Amniotic epithelial cell (primary cell): ENCODE data around the genes LIPA and IFIT1.

DNA sequence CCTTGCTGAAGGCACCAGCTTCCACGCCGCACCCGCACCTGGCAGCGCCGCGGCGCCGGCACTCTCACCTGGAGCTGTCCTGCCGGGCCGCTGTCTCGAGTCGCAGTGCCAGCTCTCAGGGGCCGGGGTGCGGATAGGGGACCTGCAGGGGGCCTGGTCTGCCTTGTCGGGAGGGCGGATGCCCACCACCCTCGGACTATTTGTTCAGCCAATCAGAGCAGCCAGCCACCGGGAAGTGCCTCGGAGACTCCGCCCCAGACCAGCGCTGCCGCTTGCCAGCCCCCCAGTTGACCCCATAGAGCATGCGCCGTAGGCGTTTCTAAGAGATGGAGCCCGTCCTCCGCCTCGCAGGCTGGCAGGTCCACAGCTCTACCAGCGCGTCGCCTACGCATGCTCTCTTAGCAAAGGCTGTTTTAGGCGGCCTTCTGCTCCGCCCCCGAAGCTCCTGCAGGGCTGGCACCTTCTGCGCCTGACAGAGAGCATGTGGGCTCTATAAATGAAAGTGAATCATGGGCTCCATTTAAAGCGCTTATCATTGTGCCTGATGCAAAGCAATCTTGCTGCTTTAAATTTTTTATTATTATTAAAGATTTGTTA lies at the start of gene LIPA:
Gene LIPA, minus strand, starts transcription at position 107 of the 597 bp plus-strand sequence.
- RRBS: 3% methylated on average over 13 of the region's 37 CpGs

DNA sequence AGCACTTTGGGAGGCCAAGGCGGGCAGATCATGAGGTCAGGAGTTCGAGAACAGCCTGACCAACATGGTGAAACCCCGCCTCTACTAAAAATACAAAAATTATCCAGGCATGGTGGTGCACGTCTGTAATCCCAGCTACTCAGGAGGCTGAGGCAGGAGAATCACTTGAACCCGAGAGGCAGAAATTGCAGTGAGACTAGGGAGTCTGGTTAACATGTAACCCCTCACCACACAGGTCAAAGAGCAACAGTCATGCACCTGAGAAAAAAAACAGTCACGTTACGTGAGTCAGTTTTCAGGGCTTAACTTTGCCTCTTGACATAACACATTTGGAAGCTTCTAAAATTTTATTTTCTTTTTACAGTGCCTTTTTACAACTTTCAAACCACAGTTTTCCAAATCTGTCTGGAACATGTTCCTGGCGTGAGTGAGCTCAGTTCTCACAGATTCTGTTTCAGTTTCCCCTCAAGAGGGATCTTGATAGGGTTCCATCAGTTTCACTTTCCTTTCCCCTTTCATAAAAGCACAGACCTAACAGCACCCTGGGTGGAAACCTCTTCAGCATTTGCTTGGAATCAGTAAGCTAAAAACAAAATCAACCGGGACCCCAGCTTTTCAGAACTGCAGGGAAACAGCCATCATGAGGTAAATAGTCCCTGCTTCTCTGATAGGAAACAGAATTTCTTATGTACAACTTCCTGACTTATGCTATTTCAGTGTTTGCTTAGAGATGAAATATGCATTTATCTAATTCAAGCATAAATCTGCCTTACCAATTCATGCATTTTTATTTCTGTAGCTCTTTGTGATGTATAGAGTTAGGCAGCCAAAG lies 4.4 kb downstream of the IFIT3 start:
- RRBS: no CpG with 5 or more reads among the region's 9 CpGs

- RRBS: no CpG with 5 or more reads among the region's 9 CpGs
Measured at GRCh38 chr10:89392113-89392830, at the start of gene IFIT1. Gene IFIT1 (plus strand): TSS chr10:89392623.

- RRBS: no CpG with 5 or more reads among the region's 3 CpGs
Measured at GRCh38 chr10:89431916-89432551, 17.7 kb downstream of the IFIT5 start.

- RRBS: no CpG with 5 or more reads among the region's 37 CpGs
Measured at GRCh38 chr10:90856985-90857458, 817 bp downstream of the HTR7 start.

- RRBS: no CpG with 5 or more reads among the region's 4 CpGs
Measured at GRCh38 chr10:91164272-91164381, 56.3 kb upstream of the PCGF5 start.

- RRBS: no CpG with 5 or more reads among the region's 7 CpGs
Measured at GRCh38 chr10:91231619-91232919, 11.6 kb downstream of the PCGF5 start.

- RRBS: no CpG with 5 or more reads among the region's 3 CpGs
Measured at GRCh38 chr10:91243502-91244370, 23.3 kb downstream of the PCGF5 start.

GRCh38 chr10:91349186-91349965 lies 60.8 kb upstream of the HECTD2 start:
- RRBS: no CpG with 5 or more reads among the region's 3 CpGs

DNA sequence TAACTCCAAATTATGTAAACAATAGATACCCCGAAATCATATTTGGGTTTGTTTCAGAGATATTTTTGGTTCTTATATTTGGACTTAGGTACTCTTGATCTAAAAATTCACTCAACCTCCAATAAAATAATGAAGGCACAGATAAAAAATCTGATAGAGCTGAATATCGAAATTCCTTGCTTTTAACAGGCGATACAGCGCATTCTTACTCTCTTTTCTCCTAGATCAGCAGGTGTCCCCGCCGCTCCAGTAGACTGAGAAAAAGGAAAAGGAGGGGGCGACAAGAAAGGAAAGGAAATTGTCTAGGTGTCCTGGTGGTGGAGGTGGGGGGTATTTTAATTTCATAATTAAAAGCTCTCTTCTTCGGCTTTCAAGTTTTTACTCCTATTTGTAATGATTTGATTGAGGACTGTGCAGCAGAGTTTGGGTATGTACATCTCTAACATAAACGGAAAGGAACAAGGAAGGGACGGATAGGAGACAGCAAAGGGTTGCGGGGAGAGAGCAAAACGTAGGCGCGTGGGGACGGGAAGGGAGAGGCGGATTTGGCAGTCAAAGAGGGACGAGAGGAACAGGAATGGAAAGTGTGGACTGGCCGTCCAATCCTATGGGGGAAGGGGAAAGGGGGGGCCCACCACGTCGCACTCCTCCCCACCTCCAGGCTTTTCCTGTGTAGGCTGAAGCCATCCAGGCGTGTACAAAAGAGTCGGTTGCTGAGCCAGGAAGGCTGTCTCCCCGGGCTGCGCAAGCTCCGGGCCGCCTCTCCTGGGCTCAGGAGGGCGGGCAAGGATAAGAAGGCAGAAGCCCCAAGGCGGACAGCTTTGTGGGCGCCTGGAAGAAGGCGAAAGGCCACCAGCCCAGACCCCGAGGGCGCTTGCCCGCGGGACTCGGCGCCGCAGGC lies 899 bp upstream of the HECTD2 start:
- RRBS: no CpG with 5 or more reads among the region's 37 CpGs

GRCh38 chr10:91556916-91557261 lies 76.0 kb downstream of the PPP1R3C start:
- RRBS: no CpG with 5 or more reads among the region's 4 CpGs

DNA sequence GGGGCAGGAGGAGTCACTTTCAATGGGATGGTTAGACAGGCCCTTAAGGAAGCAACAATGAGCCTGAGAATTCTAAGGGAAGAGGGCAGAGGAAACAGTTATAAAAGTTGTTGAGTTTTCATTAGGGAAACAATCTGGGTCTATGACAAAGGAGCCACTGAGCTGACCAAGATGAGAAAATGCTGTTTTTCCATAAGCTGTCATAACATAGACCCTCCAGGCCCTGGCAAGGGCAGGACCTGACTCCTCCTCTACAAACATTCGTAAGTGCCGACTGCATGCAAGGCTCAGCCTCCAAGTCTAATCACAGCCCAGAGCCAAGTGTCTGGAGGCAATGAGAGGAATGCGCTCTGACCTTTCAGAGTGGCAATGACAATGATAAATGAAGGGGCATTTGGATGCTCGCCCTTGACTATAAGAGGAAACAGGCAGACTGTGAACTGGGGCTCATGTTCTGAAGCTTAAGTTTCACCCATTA lies 43.7 kb downstream of the PPP1R3C start:
- RRBS: no CpG with 5 or more reads among the region's 4 CpGs

- RRBS: no CpG with 5 or more reads among the region's 5 CpGs
Measured at GRCh38 chr10:91603831-91604322, 29.0 kb downstream of the PPP1R3C start.

DNA sequence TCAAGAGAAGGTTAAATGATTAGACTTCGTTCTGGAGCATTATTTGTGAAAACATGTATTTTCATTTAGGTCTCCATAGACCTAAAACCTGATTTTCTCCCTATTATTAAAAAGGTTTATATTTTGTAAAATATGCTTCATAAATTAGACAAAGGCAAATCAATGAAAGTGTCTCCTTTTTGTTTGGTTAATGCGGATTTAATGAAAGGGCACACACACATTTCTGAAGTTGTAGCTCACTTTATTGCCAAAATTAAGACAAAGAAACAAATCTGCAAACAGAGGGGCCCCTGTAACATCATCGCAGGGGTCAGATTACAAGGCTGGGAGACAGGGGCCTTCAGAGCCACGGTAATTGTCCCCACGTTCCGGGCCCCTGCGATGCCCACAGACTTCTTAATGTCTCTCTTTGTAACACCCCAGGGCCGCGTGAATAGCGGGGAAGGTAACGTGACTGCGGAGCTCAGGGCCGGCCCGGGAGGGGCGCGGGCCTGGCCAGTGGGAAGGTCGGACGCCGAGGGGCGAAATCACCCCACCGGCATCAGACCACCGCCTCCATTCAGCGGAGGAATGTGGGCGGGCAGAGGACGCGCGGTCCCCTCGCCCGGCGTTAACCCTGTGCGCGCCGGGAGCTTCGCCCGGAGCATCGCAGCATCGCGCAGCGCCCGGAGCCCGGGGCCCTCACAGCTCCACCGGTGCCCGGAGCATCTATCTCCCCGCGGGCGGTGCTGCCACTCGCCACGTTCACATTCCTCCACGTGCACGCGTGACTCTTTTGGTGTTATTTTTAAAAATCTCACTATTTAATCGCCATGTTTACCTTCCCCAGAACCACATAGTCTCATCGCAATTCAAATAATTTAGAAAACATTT lies 22.2 kb downstream of the FGFBP3 start:
- RRBS: 1% methylated on average over 16 of the region's 53 CpGs

- RRBS: no CpG with 5 or more reads among the region's 2 CpGs
Measured at GRCh38 chr10:91931791-91932382, 8.3 kb downstream of the BTAF1 start.

- RRBS: no CpG with 5 or more reads among the region's 2 CpGs
Measured at GRCh38 chr10:92268818-92269258, 22.0 kb downstream of the CPEB3 start.

GRCh38 chr10:92829820-92830239 lies 18.5 kb upstream of the EXOC6 start:
- RRBS: no CpG with 5 or more reads among the region's 2 CpGs

GRCh38 chr10:93334879-93335570 lies 147.1 kb downstream of the MYOF start:
- RRBS: no CpG with 5 or more reads among the region's 12 CpGs